ENCODE results near the genes EFNA4, CLK2 and RXFP4.

DNA sequence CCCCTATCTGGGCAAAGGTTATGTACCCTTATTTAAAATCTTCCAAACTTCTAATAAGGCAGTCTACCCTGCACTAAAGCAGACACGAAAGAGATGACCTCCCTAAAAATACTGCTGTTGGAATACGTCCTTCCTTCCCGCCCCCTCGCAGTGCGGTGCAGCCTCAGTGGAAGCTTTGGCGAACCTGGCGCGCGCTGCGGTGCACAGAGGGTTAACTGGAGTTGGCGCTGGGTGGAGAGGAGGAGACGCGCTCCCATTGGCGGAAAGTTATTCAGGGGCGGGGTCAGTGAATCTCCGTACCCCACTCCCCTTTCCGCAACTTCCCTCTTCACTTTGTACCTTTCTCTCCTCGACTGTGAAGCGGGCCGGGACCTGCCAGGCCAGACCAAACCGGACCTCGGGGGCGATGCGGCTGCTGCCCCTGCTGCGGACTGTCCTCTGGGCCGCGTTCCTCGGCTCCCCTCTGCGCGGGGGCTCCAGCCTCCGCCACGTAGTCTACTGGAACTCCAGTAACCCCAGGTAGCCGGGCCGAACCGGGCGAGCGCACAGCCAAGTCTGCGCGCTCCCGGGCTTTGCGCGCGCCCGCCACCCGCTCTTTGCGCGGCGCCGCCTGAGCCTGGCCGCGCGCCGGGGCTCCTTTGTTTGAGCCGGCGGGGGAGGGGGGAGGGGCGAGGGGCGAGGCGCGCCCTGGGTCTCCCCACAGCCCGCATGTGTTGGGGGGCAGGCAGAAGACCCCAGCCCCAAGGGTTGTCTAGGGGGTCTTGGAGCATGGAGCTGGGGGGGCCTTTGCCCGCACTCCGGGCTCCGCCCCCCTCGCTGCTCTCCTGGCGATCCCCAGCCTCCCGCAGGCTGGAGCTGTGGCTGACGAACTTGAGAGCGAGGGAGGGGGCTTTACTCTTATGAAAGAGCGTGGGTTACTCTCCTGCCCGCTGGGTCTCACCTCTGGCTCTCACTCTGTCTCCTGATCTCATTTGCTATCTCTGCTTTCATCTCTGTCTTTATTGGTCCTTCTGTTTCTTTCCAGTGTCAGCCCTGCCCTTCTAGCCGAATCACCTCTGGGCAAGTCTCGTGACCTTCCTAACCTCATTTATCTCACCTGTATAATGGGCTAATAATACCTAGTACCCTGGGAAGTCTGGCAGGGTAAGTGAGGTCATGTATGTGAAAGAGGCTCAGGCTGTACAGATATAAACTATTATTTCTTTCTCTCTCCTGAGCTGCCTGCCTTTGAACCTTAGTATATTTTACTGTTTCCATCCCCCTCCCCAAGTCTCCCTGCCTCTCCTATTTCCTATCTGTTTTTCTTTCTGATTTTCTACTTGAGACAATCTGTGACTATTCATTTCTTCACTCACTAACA lies at the start of gene EFNA4:
Gene EFNA4, plus strand, starts transcription at position 323 of the 1,360 bp plus-strand sequence.
- PRO-cap = bidirectional peak, plus-strand start at position 336 of the sequence, minus-strand start at position 186 of the sequence; bidirectional peak, plus-strand start at position 518 of the sequence, minus-strand start at position 492 of the sequence; bidirectional peak, plus-strand start at position 596 of the sequence, minus-strand start at position 557 of the sequence
- RRBS = under 1% methylated on average over 14 of the region's 72 CpGs

- PRO-cap = no peak
- RRBS = 52% methylated on average over 4 of the region's 17 CpGs
Observed at GRCh38 chr1:155185343-155186115, 11.9 kb downstream of the TRIM46 start.

GRCh38 chr1:155196072-155196715 lies 11.5 kb downstream of the THBS3 start:
- PRO-cap = no peak
- RRBS = no CpG with 5 or more reads among the region's 5 CpGs

DNA sequence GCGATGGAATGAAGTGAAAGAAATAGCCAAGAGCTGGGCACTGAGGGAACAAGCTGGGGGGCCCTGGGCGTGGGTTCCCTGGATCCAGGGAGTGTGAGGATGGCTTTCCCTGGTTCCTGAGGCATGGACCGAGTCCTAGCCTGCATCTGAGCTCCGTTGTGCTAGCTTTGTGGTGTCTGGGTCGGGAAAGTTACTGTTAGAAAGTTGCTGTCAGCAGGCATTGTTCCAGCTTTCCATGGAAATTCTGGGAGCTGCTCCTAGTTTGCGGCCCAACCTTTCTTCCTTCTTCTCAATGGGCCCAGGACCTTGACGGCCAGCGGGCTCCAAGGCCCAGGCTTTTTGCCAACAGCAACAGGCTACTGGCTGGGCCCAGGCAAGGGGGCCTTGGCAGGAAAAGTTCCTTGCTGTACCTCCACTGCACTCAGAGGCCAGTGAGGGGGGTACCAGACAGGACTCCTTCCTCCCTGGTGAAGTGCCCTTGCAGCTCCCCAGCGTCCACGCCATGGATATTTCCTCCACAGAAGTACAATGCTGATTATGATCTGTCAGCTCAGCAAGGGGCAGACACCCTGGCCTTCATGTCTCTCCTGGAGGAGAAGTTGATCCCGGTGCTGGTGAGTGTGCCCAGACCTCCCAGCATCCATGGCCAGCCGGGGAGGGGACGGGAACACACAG lies 8.7 kb downstream of the GBA1 start:
- PRO-cap = no peak
- RRBS = no CpG with 5 or more reads among the region's 13 CpGs

DNA sequence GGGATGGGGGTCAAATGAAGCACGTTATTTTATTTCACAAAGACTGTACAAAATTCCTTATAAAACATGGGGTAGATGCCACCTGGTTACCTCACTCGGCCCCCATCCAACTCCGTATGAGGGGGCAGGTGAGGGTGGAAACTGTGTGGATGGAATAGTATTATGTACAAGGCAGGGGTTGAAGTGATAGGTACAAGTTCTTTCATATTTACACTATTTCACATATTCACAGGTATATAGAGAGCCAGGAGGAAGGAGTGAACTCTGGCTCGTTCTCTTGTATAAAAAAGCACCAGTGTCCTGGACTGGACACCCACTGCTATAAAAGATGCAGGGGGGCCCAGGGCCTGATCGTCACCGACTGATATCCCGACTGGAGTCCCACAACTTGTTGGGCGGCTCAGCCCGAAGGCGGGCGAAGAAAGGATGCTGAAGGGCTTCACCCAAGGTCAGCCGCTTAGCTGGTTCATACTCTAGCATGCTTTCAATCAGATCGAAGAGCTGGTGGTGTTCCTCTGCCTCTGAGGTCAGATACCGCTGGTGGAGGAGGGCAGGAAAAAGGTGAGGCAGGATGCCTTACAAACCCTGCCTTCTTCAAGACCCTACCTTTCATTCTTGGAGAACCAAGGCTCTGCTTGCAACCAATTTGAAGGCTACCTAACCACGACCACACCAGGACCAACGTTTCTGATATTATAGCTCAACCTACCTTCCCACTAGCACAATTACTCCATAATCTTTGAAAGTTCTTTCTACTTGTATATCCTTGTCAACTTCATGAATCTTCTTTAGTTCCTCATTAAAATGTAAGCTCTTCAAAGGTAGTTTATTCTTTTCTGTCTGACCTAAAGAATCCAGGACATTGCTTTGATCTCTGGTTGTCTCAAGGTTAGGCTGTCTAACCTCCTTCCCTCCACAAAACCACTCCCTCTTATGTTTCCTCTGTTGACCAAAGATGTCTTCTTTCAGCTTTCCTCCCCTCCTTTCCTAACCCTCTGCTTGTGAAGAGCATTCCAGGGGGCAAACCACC lies 1.0 kb upstream of the SCAMP3 start:
- PRO-cap = no peak
- RRBS = no CpG with 5 or more reads among the region's 16 CpGs

GRCh38 chr1:155272798-155273977 lies at the start of gene CLK2:
Gene CLK2, minus strand, starts transcription at chr1:155273504.
- PRO-cap = bidirectional peak, plus-strand start at chr1:155273238, minus-strand start at chr1:155273206; bidirectional peak, plus-strand start at chr1:155273582, minus-strand start at chr1:155273486
- RRBS = 1% methylated on average over 15 of the region's 87 CpGs

GRCh38 chr1:155309125-155310174 lies 784 bp downstream of the FDPS start:
- PRO-cap = bidirectional peak, plus-strand start at chr1:155309316, minus-strand start at chr1:155309289; bidirectional peak, plus-strand start at chr1:155309582, minus-strand start at chr1:155309543
- RRBS = no CpG with 5 or more reads among the region's 26 CpGs

DNA sequence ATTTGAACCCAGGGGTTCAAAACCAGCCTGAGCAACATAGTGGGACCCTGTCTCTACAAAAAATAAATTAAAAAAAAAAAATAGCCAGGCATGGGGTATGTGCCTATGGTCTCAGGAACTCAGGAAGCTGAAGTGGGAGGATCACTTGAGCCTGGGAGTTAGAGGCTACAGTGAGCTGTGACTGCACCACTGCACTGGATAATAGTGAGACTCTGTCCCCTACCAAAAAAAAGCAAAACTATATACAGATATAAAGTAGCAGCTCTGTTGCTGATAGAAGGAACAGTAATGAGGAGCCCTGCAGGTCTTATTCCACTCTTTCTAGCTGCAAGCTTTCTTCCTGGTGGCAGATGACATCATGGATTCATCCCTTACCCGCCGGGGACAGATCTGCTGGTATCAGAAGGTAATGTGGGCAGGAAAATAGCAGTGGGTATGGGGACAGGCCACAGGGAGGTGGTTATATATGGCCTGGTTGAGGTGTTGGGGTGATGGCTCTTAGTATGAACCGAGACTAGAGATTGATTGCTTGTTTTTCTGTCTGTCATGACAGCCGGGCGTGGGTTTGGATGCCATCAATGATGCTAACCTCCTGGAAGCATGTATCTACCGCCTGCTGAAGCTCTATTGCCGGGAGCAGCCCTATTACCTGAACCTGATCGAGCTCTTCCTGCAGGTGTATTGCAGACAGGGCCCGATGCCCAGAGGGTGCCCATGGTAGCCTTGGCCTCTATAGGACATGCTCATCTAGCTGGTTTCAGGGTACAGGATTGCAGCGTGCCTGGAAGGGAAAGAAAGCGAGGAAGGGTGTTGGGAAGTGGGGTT lies 2.9 kb upstream of the RUSC1 start:
- PRO-cap = no peak
- RRBS = no CpG with 5 or more reads among the region's 11 CpGs

DNA sequence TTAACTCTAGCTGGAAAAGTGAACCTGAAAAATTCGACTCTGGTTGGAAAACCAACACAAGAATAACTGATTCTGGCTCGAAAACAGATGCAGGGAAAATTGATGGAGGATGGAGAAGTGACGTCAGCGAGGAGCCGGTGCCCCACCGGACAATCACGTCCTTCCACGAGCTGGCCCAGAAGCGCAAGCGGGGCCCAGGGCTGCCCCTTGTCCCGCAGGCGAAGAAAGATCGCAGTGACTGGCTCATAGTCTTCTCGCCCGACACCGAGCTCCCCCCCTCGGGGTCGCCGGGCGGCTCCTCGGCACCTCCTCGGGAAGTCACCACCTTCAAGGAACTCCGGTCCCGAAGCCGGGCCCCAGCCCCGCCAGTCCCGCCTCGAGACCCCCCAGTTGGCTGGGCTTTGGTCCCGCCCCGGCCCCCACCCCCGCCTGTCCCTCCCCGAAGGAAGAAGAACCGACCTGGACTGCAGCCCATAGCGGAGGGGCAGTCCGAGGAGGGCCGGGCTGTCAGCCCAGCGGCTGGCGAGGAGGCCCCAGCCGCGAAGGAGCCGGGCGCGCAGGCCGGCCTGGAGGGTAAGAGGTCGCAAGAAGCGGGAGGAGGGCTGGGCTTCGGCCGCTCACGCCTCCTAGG lies 2.0 kb downstream of the RUSC1 start:
- PRO-cap = bidirectional peak, plus-strand start outside the sequence, minus-strand start at position 568 of the sequence
- RRBS = 1% methylated on average over 27 of the region's 49 CpGs

- PRO-cap = no peak
- RRBS = no CpG with 5 or more reads among the region's 8 CpGs
Observed at GRCh38 chr1:155561815-155562090, 850 bp downstream of the ASH1L start.

DNA sequence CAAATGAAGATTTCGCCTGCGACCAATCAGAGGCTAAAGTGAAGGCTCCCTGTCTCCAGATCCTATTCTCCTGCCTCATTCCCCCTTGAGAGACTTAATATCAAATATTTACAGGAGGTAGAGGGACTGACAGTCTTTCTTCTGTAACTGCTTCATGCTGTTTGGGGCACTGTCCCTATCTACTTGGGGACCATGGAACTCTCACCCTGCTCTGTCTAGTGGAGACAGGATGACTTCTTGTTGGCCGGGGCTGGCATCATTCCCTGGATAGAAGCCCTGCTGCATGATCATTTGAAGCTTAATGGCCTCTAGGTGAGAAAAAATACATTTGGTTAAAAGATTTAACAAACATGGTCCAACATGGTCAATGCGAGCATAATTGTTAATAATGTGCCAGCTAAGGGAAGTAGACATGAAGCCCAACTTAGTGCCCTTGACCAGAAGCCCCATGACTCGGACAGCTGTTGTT lies 38.0 kb downstream of the YY1AP1 start:
- PRO-cap = bidirectional peak, plus-strand start at position 262 of the sequence, minus-strand start at position 96 of the sequence
- RRBS = no CpG with 5 or more reads among the region's 5 CpGs

GRCh38 chr1:155651492-155651892 lies 37.1 kb downstream of the YY1AP1 start:
- PRO-cap = bidirectional peak, plus-strand start at chr1:155651711, minus-strand start at chr1:155651592
- RRBS = no CpG with 5 or more reads among the region's 6 CpGs

DNA sequence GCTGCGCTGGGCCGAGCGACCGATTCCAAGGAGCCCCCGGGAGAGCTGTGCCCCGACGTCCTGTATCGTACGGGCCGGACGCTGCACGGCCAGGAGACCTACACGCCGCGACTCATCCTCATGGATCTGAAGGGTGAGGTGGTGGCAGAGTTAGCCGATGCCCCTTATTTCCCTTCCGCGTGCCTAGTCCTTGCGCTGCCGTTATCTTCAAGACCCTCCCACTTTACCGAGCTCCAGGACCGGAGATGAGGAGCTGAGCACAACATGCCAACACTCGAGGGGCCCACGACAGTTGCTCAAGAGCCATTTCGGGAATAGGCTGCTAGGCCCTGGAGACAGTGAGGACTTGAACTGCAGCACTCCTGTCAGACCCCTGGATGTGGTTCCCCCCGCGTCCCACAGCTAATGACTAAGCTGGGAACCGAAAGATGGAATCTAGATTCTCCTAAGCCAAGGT lies 57.1 kb downstream of the DAP3 start:
- PRO-cap = no peak
- RRBS = no CpG with 5 or more reads among the region's 28 CpGs

GRCh38 chr1:155909872-155910314 lies 1.3 kb downstream of the RIT1 start:
- PRO-cap = no peak
- RRBS = no CpG with 5 or more reads among the region's 5 CpGs

- PRO-cap = no peak
- RRBS = no CpG with 5 or more reads among the region's 8 CpGs
Observed at GRCh38 chr1:155922290-155922579, 11.1 kb upstream of the RIT1 start.

DNA sequence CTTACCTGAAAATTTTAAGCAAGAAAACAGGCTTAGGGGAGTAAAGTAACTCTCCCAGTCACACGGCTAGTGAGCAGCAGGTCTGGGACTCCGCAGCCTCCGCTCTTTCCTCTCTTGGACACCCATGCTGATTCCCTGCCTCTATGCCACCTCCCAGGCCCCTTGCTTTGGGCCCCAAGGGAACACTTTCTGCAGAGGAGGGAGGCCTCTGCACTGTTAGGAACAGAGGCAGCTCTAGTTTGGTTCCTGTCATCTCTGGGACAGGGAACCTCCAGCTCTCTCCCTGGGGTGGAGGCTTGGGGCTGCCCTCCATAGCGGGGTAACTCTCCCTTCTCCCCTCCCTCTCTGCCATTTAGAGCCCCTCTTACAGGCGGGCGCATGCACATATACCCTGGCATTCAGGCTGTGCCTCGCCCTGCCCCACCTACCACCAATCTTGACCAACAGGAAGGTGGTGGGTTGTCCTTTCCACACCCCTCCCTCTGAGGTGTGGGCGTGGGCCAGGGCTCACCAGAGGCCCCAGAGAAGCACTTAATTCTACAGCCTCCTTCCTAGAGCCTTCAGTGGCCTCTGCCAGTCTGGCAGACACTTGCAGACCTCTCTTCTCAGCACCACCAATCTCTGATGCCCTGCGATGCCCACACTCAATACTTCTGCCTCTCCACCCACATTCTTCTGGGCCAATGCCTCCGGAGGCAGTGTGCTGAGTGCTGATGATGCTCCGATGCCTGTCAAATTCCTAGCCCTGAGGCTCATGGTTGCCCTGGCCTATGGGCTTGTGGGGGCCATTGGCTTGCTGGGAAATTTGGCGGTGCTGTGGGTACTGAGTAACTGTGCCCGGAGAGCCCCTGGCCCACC lies at the start of gene RXFP4:
Gene RXFP4, plus strand, starts transcription at position 563 of the 858 bp plus-strand sequence.
- PRO-cap = bidirectional peak, plus-strand start at position 61 of the sequence, minus-strand start outside the sequence; bidirectional peak, plus-strand start at position 563 of the sequence, minus-strand start at position 572 of the sequence; unidirectional peak, minus-strand start at position 723 of the sequence
- RRBS = no CpG with 5 or more reads among the region's 13 CpGs

DNA sequence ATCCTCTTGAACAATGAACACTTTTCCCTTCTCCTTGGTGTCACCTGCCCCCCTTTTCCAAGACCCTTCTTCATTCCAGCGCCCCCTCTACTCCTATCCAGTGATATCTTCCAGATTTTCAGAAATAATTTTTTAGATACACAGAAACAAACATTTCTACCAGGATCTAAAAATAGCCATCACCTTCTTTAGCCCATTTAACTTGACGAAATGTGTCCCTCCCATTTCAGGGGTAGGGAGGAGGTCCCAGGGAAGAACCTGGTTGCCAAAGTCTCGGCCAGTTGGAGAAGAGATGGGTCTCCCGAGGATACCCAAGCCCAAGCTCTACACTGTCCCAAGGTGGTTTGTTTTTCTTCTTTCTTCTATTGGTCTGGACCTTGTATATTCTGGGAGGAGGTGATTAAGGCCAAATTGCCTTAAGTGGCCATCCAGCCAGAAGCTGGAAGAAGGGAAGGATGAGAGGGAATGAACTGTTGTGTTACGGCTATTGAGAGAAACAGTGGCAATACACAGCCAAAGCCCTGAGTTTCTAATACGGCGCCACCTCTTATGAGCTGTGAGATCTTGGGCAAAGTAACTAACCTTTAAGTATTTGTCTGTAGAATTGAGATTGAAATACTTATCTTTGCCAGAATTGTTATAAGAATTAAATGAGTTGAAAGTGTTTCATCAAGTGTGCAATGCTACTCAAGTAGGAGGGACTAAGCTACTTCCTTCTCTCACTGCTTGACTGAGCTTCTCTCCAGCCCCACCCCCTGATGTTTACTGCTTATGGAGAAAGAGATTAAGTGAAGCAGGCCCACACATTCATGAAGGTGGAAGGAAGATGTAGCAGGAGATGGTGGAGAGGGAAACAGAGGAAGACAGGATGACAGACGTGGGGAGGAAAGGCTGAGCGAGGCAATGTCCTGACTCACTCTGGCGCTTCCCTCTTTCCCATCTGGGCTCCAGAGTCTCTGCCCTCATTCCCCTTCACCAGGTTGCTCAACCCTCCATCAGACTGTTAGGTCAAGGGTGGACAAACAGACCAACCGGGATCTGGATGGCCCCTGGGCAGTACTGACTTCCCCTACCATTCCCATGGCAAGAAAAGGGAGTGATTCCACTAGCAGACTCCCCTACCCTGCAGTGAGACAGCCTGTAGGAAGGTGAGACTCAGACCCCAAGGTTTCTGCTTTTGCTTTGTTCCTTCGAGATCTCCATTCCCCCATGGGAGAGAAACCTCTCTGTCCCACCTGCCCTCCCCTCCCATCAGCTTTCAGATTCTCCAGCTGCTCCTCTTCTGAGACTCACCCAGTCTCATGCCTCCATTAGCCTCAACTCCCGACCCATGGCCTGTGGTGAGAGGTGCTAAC lies 2.8 kb upstream of the ARHGEF2 start:
- PRO-cap = bidirectional peak, plus-strand start at position 998 of the sequence, minus-strand start at position 942 of the sequence
- RRBS = no CpG with 5 or more reads among the region's 13 CpGs

GRCh38 chr1:155984177-155984794 lies 5.9 kb upstream of the ARHGEF2 start:
- PRO-cap = no peak
- RRBS = no CpG with 5 or more reads among the region's 8 CpGs

DNA sequence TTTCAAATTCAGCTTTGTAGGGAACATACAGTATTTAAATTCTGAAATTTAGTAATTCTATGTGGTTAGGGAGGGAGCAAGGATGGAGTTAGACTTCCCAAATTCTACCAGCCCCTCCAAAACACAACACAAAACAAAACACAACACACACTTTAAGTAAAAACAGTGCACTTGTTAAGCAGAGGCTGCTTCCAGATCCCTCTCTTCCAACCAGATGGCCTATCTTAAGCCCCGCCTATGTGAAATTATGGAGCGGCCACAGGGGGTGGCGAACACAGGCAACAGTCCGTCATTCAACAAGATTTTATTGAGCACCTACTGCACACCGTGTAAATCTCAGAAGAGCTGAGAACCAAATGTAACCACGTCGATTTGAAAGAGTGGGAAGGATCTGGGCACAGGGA lies 838 bp downstream of the UBQLN4 start:
- PRO-cap = bidirectional peak, plus-strand start at position 255 of the sequence, minus-strand start at position 216 of the sequence
- RRBS = no CpG with 5 or more reads among the region's 7 CpGs

- PRO-cap = bidirectional peak, plus-strand start at chr1:156053189, minus-strand start at chr1:156053198
- RRBS = no CpG with 5 or more reads among the region's 7 CpGs
Observed at GRCh38 chr1:156053162-156053232, 601 bp downstream of the UBQLN4 start.